ENCODE results near the genes PLS3, DOCK11 and STEEP1.

DNA sequence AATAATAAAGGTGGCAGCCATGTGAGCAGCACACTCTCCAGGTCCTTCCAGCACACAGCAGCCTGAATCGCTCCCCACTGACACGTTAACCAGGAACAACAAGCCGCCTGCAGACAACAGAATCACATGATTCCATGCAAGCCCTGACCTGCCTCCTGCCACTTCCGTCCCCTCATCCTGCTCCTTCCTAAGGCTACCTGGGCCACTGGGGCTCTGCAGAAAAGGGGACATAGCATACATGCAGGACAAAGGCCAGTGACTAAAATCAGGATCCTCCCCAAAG is 21.9 kb downstream of the AMOT start:
- PRO-cap, 2 experiments, result no peak in any of the 2 experiments

DNA sequence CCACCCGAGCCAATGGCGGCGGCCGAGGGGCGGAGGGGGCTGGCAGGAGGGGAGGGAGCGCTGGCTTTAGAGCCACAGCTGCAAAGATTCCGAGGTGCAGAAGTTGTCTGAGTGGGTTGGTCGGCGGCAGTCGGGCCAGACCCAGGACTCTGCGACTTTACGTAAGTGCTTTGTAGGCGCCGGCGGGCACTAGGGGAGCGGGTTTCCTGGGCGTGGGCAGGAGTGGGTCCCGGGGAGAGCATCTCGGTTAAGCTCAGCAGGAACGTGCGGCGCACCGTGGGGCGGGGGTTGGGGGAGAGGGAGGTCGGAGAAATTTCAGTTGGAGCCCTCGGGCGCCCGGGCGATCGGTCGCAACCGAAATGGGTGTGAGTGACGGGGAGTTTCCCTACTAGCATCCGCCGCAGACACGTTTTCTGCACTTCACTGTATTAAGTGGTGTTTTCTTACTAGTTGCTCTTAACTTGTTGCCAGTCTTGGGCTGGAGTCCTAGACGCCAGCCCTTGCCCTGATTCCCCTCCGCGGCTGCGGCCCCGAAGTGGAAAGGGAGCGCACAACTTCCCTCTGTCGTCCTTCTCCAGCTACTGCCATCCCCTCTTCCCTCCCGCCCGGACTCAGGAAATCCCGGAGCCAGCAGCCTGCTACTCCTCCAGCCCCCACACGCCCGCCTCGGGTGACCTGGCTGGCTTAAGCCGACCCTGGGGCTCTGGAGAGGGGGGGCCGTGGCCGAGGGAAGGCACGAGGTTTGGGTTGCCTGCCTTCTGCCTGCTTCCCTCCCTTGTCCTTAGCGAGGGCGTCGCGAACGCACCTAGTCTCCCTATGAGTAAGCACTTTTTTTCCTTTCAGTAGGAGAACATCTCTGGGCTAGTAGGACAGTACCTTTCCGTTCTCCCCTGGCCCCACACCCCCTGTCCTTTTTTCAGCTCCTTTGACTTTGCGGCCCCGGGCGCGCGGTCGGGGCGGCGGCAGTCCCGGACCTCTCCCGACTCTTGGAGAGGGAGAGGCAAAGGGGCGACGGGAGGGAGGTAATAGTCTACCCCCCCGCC is at the start of gene PLS3:
PLS3 (plus strand) TSS at position 75 of the 1,043 bp plus-strand sequence.
- PRO-cap, 2 experiments, result peak in 1 of 2 experiments; most common plus-strand start position 99 of the sequence (in 1); most common minus-strand start position 583 of the sequence (in 1)

GRCh38 chrX:115592963-115593288 is 32.0 kb downstream of the PLS3 start:
- PRO-cap, 2 experiments, result no peak in any of the 2 experiments

- PRO-cap, 2 experiments, result no peak in any of the 2 experiments
Observed at GRCh38 chrX:115690557-115691139, 129.7 kb downstream of the PLS3 start.

- PRO-cap, 2 experiments, result no peak in any of the 2 experiments
Observed at GRCh38 chrX:115921443-115922442, 248.8 kb upstream of the AGTR2 start.

DNA sequence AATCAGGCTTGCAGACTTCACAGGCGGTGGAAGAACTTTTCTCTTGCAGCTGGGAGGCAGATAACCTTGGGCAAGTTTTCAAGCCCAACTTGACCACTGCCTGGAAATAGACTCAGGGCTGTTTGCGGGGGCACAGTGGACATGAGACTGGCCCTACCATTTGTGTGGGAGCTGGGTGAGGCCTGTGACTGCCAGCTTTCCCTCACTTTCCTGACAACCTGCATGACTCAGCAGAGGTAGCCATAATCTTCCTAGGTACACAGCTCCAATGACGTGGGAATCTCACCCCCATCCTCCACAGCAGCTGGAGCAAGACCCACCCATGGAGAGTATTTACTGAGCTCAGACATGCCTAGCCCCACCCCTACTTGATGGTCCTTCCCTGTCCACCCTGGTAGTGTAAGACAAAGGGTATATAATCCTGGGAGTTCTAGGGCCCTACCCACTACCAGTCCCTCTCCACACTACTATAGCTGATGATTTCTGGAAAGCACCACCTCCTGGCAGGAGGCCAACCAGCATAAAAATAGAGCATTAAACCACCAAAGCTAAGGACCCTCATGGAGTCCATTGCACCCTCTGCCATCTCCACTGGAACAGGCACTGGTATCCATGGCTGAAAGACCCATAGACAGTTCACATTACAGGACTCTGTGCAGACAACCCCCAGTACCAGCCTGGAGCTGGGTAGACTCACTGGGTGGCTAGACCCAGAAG is 209.8 kb upstream of the AGTR2 start:
- PRO-cap, 2 experiments, result no peak in any of the 2 experiments

GRCh38 chrX:116970025-116971011 is 507.5 kb upstream of the CT83 start:
- PRO-cap, 2 experiments, result no peak in any of the 2 experiments

DNA sequence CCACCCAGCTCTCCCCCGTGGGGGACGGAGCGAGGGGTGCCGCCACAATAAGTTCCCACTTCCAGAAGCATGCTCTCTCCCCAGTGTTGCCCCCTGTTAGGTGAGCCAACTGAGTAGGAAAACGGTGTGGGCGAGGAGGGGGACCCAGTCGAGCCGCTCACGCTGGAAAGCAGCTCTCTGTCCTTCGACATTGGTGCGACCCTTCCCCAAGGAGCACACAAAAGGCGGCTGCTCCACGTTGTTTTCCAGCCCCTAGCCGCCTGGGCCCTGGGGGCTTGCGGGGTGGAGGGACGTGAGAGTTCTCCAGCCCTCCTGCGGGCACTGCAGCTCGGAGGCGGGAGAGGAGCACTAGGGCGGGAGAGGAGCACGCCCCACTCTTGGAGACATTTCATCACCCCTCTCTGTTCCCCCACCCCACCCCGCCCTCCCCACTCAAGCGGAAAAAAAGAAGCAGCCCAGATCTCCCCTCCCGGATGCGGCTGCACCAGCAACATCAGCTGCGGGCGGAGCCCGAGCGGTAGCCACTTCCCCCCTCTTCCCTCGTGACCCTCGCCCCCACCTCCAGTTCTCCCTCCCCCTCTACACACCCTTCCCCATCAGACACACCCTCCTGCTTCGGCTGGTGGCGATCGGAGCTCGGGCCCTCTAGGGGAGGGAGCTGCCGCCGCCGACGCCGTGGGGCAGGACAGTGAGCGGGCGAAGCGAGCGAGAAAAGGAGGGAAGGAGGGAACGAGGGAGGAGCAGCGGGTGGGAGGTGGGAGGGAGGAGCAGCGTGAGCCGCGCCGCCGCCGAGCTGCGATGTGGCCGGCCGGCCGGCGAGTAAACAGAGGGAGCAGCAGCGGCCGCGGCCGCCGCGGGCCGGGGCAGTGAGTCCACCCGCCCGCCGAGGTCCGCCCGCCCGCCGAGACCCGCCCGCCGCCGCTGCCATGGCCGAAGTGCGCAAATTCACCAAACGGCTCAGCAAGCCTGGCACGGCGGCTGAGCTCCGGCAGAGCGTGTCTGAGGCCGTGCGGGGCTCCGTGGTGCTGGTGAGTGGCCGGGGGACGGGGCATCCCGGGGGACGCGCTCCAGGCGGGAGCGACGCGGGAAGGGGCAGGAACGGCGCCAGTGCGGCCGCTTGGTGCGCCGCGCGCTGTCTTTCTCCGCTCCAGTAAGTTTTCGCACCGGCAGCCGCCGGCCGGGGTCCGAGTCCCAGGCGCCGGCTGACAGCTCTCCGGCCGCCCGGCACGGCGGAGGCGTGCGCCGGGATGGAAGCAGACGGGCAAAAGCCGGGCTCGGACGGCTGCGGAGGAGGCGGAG is at the start of gene DOCK11:
DOCK11 (plus strand) TSS at position 770 of the 1,299 bp plus-strand sequence.
- PRO-cap, 2 experiments, result peak in 1 of 2 experiments; most common plus-strand start position 801 of the sequence (in 1); most common minus-strand start position 323 of the sequence (in 1)

- PRO-cap, 2 experiments, result no peak in any of the 2 experiments
Observed at GRCh38 chrX:118497461-118498014, 1.9 kb downstream of the DOCK11 start.

- PRO-cap, 2 experiments, result no peak in any of the 2 experiments
Observed at GRCh38 chrX:118593220-118593828, 97.7 kb downstream of the DOCK11 start.

- PRO-cap, 2 experiments, result peak in 1 of 2 experiments; most common plus-strand start chrX:118728143 (in 1); most common minus-strand start chrX:118727993 (in 1)
Observed at GRCh38 chrX:118727824-118728604, 608 bp downstream of the IL13RA1 start.

DNA sequence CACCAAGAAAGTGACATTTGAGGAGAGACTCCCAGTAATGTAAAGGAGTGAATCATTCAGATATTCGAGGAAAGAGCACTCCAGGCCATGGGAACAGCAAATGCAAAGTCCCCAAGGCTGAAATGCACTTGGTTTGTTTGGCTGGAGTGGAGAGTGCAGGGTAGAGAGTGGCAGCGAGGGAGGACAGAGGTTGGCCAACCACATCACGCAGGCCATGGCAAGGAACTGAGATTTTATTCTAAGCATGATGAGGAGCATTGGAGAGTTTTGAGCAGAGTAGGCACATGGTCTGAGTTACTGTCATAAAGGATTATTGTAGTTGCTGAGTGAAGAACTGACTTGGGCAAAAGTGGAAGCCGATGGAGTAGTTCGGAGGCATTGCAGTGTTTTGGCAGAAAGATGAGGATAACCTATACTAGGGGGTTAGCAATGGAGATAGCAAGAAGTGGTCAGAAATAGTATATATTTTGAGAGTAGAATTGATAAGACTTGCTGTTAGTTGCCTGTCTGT is 47.8 kb downstream of the IL13RA1 start:
- PRO-cap, 2 experiments, result no peak in any of the 2 experiments

DNA sequence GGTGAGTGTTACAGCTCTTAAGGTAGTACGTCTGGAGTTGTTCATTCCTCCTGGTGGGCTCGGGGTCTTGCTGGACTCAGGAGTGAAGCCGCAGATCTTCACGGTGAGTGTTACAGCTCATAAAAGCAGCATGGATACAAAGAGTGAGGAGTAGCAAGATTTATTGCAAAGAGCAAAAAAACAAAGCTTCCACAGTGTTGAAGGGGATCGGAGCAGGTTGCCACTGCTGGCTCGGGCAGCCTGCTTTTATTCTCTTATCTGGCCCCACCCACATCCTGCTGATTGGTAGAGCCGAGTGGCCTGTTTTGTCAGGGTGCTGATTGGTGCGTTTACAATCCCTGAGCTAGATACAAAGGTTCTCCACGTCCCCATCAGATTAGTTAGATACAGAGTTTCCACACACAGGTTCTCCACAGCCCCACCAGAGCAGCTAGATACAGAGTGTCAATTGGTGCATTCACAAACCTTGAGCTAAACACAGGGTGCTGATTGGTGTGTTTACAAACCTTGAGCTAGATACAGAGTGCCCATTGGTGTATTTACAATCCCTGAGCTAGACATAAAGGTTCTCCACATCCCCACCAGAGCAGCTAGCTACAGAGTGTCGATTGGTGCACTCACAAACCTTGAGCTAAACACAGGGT is 26.5 kb upstream of the PGRMC1 start:
- PRO-cap, 2 experiments, result no peak in any of the 2 experiments

DNA sequence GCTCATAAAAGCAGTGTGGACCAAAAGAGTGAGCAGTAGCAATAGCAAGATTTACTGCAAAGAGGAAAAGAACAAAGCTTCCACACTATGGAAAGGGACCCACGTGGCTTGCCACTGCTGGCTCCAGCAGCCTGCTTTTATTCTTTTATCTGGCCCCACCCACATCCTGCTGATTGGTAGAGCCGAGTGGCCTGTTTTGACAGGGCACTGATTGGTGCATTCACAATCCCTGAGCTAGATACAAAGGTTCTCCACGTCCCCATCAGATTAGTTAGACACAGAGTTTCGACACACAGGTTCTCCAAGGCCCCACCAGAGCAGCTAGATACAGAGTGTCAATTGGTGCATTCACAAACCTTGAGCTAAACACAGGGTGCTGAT is 12.4 kb upstream of the SLC25A43 start:
- PRO-cap, 2 experiments, result no peak in any of the 2 experiments

GRCh38 chrX:119452917-119453911 is 15.0 kb upstream of the SLC25A5 start:
- PRO-cap, 2 experiments, result no peak in any of the 2 experiments

DNA sequence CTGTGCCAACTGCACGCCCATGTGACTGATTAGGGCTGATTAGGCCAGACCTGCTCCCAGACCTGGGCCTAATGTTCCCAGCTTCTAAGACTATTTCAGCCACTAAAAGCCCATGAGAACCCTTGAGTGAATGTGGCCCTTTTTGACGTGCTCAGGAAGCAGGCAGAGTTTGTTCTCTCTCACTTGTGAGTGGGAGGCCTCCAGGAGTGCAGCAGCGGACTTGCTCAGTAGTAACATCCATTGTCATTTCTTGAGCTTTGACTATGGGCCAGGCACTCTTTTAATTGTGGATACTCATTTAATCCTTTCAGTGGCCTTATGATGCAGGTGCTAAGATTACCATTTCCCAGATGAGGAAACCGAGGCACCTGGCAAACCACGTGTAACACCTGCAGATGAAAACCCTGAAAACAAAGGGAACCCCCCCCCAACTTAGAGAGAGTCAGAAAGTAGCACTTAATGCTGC is 13.5 kb downstream of the SLC25A5 start:
- PRO-cap, 2 experiments, result no peak in any of the 2 experiments

- PRO-cap, 2 experiments, result peak in 1 of 2 experiments; most common plus-strand start chrX:119565504 (in 1); most common minus-strand start chrX:119565408 (in 1)
Observed at GRCh38 chrX:119565119-119565832, at the start of gene STEEP1. STEEP1 (minus strand) TSS chrX:119565409.

DNA sequence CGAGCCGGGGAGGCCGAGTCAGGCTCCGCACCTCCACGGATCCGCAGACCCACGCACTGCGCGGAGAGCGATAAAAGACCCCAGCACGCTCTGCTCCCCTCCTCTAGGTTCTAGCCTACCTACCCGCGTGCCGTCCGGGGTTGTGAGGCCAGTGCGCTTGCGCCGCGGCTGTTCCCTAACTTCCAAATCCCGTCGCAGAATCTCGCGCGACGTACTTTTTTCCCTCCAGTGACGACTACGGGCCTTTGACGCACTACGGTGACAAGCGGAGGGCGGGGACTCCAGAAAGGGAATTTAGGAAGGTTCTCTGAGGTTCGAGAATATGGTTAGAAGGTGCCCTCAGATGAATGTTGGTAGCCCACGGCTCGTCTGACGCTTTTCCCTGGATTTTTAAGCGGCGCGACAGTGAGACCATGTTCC is 31.9 kb downstream of the UBE2A start:
- PRO-cap, 2 experiments, result peak in 1 of 2 experiments; most common plus-strand start position 310 of the sequence (in 1); most common minus-strand start position 144 of the sequence (in 1)

DNA sequence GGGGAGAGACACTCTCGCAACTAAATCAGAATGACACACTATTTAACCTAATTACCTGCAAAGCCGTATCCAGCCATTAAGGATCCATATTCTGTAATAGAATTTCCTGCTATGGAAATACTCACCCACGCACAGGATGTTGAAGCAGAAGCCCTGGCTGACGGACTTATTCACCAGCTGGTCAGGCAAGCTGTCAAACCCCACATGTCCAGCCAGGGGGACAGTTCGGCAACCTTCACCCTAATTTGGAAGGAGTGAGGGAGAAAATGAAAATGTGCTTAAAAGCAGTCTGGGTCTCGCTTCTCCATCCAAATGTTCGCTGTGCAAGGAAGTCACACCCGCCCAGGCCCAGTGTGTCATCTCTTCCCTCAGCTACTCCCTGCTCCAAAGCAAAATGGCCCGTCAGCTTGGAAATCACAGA is 17.5 kb downstream of the SEPTIN6 start:
- PRO-cap, 2 experiments, result no peak in any of the 2 experiments

- PRO-cap, 2 experiments, result no peak in any of the 2 experiments
Observed at GRCh38 chrX:119681950-119682979, 10.7 kb downstream of the SEPTIN6 start.

All from cerebral cortex (tissue), 2 donors.